Right ventricle myocardium (tissue), 1 donor: ENCODE measurements around a stretch of chr11.

DNA sequence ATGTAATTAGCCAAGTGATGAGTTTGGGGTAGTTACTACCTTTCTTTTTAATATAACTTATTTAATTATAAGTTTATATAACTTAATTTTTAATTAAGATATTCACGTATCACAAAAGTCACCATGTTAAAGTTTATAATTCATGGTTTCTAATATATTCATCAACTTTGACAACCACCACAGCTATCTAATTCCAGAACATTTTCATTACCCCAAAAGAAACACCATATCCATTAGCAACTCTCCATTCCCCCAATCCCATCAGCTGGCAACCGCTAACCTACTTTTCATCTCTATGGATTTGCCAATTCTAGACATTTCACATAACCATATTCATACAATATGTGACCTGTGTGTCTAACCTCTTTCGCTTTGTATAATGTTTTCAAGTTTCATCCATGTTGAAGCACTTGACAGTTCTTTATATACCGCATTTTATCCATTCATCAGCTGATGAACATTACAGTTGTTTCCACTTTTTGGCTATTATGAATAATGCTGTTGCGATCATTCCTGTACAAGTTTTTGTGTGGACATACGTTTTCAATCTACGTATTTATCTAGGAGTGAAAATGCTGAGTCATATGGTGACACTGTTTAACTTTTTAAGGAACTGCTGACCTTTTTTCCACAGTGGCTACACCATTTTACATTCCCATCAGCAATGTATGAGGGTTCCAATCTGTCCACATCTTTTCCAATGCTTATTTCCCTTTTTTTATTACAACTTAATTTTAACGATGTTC, 6.5 kb upstream of the GAB2 start:
- PRO-cap, 2 experiments: no peak in any of the 2 experiments

DNA sequence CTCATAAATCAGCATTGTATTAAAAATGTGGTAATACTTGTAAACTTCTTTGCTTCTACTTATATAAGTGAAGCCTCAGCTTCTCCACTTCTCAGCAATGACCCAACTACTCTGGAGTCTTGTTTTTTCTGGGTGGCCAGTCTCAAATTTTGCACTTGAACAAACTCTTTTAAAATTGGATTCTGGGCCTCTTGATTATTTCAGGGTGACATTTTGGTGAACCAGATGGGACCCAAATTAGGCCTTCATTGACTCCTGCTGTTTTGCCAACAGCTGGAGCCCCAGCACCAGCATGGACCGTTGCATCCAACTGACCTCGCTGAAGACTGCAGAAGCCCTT, 41.8 kb downstream of the NARS2 start:
- PRO-cap, 2 experiments: no peak in any of the 2 experiments

GRCh38 chr11:78560641-78561282, 13.9 kb downstream of the NARS2 start:
- PRO-cap, 2 experiments: no peak in any of the 2 experiments

DNA sequence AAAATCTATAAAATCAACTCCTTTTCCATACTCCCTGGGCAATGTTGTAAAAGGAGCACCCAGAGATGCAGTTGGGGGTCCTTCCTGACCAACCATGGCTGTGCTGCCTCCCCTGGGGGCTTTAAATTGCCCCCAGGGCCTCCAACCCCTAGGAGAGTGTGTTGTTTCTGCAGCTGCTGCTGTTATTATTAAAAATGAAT, 302.8 kb upstream of the NARS2 start:
- PRO-cap, 2 experiments: no peak in any of the 2 experiments

GRCh38 chr11:82895724-82896082, 4.5 kb downstream of the PRCP start:
- PRO-cap, 2 experiments: no peak in any of the 2 experiments

GRCh38 chr11:82960398-82961141, 59.0 kb downstream of the DDIAS start:
- PRO-cap, 2 experiments: no peak in any of the 2 experiments

- PRO-cap, 2 experiments: no peak in any of the 2 experiments
Observed at GRCh38 chr11:83132320-83132744, 24.6 kb upstream of the PCF11 start.

DNA sequence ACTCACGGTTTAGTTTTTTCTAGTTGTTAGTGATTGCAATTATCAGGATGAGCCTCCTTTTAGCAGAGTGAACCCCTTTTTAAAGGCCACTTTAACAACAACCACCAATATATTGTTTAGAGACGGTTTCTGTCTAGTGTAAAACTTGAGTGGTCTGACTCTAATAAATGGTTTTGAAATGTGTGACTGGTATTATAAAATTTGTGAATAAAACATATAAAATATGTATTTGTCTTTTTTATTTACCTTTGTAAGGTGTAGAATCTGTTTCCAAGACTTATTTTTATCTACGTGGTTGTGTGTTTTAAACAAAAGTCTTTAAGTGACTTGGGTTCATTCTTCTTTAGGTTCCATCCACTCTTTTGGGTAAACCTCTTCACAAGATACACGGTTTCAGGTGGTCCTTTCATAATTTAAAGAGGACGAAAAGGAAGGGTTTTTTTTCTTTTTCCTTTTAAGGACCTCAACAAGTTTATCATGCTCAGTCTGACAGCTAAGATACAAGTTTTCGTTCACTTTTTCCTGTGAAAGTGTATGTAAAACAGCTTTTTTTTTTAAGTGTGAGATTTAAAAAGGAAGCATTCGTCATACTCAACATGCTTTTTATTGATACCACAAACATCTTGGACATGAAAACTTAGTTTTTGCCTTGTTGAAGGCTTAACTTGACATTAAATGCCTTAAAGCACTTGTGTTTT, 1.9 kb downstream of the PCF11 start:
- PRO-cap, 2 experiments: no peak in any of the 2 experiments

DNA sequence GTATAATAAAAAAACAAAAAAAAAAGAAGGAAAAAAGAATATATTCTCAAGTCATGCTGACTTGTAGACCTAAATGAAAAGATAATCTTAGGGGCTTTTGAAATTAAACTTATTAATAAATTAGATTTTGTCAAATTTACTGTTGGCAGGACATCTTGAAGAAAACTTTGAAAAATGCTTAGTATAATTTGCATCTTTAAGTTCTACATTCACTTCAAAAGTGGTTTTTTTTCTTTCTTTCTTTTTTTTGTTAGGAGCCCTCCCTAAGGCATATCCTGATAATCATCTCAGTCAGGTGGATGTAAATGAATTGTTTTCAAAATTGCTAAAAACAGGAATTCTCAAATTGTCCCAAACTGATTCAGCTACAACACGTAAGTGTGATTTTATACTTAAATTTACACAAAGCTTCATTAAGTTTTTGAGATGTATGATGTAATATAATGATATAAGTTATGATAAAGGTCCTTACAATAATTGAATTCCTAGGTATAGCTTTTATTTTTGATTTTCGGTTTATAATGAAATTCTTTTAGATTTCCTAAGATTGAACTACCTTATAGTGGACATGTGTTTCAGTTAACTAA, 16.6 kb upstream of the ANKRD42 start:
- PRO-cap, 2 experiments: no peak in any of the 2 experiments

DNA sequence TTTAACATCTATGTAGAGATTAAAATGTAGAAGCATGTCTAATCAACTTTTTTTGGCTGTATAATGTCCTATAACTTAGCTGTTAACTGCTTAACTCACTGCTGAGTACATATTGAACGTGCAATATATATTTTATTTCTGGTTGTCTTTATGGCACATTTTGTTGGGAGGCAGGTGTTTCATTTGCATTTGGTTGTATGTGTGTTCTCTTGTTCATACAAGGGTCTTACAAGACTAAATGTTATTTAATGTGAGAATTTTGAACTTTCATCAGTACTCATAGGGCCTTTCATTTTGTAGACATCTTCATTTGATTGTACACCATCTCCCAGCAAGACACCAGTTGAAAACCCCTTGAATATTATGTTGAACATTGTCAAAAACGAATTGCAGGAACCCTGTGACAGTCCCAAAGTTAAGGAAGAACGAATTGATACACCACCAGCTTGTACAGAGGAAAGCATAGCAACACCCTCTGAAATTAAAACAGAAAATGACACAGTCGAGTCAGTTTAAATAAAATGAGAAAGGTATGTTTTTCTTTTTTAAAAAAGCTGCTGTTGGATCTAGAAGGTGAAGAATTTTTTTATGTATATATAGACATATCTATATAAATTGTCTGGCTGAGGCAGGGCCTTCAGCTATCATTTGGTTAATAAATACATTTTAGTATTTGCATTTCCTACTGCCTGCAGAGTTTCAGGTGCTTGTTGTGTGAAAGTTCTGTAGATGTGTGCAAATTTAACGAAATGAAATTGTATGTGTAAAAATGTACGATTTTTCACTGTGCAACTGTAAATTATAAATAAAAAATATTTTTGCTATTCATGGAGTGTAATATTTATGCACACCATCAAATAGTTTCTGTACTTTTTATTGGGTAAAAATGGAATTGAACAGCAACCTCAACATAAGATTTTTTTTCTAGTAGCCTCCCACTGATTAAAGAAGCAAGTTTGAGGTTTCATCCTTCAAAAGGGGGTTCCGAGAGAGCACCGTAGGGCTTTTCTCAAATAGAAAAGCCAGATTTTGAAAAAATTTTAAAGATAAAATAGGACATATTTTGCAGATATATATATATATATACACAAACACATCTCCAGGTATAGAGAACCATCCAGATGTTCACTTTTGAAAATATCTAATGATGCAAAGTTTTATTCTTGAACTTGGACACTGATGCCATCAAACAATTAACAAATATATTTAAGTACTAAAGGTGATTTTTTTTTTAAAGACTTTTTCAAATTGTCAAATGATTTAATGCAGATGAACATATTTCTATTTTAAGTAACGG, 8.7 kb upstream of the ANKRD42 start:
- PRO-cap, 2 experiments: no peak in any of the 2 experiments

GRCh38 chr11:83256880-83257479, 29.2 kb downstream of the CCDC90B start:
- PRO-cap, 2 experiments: no peak in any of the 2 experiments

DNA sequence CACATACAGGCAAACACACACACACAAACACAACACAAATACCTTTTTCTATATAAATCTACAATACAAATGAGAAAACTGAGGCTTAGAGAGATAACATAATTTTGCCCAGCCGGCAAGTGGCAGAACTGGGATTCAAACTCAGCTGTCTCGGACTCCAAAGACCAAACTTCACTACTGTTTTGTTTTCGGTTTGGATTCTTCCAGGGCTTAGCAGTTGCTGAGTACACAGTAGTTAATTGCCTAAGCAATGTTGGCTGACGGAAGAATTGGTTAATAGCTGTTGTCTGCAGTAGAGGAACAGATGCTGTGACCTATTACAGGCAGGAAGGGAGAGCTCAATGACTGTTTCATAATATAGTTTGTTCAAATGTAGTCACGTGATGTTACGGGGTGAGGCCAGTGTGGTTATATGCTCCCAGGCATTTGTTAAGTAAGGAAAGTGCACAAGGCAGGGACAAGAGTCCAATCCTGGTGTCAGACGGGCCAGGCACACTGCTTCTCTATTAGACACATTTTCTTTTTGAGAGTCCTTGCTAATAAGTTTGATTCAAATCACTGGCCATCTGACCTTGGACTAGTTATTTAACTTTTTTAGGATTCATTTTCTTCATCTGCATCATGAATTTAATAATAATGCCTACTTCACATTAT, 222.6 kb upstream of the CCDC90B start:
- PRO-cap, 2 experiments: no peak in any of the 2 experiments

DNA sequence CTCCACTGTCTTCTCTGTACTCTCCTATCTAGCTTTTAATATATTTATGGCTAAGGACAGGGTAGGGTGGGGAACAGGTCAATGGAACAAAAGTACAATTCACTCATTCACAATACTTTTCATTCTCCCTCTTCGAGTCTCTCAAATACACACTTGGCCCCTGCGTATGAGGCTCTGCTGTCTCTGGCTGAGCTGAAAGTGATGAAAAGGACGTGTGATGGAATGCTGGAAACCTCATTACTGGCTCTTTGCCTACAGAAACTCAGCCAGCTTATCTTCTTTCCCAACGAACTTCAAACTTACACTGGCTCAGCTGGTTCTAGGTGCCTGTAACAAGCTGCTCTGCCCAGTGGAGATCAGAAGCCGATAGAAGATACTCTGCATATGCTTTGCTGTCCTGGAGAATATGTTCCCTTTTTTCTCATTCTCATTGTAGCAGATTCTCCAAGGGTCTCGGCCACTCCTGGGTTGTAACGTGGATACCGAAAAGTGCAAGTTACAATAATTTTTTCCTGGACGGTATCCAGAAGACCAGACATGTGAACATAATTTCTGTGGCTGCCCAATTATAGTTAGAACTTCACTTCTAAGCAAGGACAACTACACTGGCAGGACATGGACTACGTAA, 405.3 kb upstream of the CCDC90B start:
- PRO-cap, 2 experiments: peak in 1 of 2 experiments; most common plus-strand start position 349 of the sequence (in 1)

DNA sequence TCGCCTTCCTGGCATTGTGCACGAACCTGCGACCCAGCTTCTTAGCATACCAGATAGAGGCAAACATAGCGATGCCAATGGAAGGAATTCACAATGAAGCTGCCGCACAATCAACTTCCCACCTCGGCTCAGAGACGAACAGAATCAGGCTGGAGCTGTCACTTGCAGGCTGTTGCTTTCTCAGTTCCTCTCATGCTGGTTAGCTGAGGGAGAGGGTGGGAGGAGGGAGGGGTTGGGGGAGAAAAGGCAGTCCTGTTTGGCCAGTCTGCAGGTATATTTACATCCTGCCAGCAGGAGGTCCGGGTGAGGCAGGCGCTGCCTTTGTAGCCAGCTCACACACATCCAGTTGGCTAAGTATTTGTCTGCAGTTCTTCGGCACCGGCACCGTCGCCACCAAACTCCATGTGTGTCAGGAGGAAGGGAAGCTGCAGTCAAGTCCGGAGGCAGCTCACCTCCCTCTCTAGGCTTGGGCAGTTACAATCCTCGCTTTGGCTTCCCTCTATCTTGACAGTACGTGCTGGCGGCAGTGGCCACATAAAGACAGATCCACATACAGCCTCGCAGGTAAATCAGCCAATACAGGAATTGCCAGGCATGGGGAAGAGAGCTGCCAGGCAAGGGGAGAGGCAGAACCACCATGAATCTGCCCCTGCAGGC, 1151.4 kb upstream of the CCDC90B start:
- PRO-cap, 2 experiments: no peak in any of the 2 experiments

GRCh38 chr11:84564472-84565041, 1062.6 kb downstream of the DLG2 start:
- PRO-cap, 2 experiments: no peak in any of the 2 experiments

DNA sequence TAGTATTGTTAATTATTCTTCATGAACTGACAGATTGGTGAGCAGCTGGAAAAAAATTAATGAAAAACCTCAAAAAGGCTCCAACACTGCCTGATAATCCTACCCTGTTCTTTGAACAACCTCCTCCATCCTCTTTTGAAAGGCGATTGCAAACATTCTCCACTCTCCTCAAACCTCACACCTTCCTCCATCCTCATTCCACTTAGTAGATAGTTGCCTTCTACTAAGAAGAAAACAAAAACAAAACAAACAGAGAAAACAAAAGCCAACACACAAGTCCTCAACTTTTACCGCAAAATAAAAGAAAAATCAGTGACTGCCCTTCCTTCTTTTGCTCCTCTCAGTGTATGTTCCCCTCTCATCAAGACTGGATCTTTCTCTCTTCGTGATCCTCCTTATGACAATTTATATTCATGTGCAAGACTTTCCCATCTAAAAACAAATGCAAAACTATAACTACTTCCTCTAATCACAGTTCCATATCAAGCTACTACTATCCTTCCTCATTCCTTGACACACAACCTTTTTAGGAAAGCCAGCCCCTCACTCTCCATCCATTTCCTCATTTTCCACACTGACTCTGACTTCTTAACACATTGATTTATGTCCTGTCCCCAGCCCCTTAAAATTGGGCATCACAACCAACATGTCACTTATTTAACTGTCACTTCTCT, 696.6 kb downstream of the DLG2 start:
- PRO-cap, 2 experiments: no peak in any of the 2 experiments

- PRO-cap, 2 experiments: no peak in any of the 2 experiments
Observed at GRCh38 chr11:85474307-85474597, 152.9 kb downstream of the DLG2 start.

GRCh38 chr11:85547293-85548067, 79.7 kb downstream of the DLG2 start:
- PRO-cap, 2 experiments: no peak in any of the 2 experiments

- PRO-cap, 2 experiments: no peak in any of the 2 experiments
Observed at GRCh38 chr11:85718752-85719509, 32.9 kb upstream of the CCDC89 start.

DNA sequence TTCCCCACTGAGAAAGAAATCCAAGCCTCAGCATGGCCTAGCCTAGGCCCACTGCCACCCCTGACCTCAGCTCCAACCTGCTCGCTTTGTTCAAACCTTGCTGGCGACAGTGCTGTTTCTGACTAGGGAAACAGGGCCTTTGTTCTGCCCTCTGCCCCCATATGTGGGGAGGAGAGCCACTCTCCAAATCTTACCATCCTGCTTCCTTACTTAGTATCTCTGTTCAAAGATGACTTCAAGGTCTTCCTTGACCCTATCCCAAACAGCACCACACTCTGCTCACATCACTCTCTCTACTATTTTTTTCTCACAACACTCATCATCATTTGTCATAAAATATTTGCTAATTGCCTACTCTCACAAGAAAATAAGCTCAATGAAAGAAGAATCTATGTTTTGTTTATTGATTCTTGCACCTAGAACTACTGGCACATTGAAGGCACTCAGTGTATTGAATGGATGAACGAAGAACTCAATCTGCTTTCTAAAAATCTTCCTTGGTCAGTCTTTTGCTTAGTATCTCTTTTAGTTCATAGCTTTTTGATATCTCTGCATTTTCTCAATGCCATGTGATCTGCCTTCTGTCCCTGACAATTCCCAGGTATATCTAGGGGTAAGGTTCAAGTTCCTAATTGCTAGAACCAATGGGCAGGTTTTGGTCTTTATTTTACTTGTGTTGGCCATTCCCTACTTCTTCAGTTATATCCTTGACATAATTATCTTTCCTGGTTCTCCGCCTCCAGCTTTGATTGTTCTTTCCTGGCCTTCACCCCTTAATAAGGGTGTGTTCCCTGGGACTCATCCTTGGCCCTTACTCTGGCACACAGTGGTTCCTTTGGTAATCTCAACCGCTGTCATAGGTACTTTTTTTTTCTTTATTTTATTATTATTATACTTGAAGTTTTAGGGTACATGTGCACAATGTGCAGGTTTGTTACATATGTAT, 96.2 kb downstream of the CCDC83 start:
- PRO-cap, 2 experiments: no peak in any of the 2 experiments